Frontal cortex (tissue), 2 donors: ENCODE measurements around the gene DNAH14.

GRCh38 chr1:224275224-224275691 is 54.7 kb downstream of the NVL start:
- RAMPAGE, long total RNA = no peak

- RAMPAGE, long total RNA = no peak
Measured at GRCh38 chr1:224432281-224432477, 2.4 kb downstream of the WDR26 start.

- RAMPAGE, long total RNA = no peak
Measured at GRCh38 chr1:224784022-224784221, 145.6 kb upstream of the DNAH14 start.

- RAMPAGE, long total RNA = start-site peak on the plus strand at chr1:224929631-224929732, 236 and 28 reads in 2 replicates
Measured at GRCh38 chr1:224929281-224930419, at the start of gene DNAH14. DNAH14 (plus strand) TSS chr1:224929675.

DNA sequence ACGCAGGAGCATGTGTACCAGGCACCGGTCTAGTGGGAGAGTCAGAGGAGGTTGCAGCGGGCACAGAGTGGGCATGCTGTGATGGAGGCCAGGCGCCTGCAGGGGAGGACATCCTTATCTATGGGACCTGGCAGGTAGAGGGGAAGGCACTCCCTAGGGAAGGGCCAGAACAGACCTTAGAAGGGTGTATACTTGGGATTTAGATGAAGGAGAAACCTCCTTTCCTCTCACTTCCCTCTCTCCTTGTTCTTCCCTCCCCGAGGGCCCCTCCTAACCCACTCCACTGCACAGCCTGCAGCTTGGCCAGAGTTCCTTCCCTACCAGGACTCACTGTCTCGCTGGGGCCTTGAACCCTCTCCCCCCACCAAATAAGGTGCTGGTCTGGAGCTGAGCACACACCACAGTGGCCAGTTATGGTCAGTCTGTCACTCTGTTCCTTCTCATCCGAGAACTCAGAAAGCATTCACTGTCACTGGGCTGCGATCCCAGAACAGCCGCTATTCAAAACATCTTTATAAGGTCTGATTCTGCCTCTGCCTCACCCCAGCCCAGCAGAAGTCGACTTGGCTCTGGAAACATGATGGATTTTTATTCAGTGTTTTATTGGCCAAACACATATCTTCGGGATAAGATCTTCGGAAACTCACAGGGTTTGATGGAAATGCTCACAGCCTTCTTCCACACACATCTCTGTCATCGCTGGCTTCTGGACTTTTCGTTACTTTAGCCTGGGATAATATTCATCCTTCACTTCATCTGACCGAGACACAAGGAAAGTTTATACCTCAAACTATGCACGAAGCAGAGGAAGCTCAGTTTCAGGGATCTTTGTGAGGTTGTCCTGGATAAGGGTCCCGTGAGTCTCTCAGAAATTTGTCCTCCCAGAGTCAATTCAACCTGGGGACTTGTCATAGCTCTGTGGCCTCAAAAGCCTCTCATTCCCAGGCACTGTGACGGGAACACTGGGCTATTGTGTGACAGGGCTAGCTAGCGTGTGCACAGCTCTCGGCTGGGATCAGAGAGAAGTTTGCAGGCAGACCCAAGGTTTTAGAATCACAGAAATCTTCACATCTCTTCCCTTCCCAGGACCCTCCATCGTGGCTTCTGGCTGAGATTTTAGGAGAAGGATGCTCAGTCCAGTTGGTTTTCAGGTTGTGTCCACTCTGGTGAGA is 20.0 kb upstream of the LBR start:
- RAMPAGE, long total RNA = no peak

GRCh38 chr1:225450435-225451037 is 22.7 kb upstream of the LBR start:
- RAMPAGE, long total RNA = no peak

- RAMPAGE, long total RNA = no peak
Measured at GRCh38 chr1:225454025-225454609, 26.3 kb upstream of the LBR start.

- RAMPAGE, long total RNA = no peak
Measured at GRCh38 chr1:225519153-225519631, 91.4 kb upstream of the LBR start.

DNA sequence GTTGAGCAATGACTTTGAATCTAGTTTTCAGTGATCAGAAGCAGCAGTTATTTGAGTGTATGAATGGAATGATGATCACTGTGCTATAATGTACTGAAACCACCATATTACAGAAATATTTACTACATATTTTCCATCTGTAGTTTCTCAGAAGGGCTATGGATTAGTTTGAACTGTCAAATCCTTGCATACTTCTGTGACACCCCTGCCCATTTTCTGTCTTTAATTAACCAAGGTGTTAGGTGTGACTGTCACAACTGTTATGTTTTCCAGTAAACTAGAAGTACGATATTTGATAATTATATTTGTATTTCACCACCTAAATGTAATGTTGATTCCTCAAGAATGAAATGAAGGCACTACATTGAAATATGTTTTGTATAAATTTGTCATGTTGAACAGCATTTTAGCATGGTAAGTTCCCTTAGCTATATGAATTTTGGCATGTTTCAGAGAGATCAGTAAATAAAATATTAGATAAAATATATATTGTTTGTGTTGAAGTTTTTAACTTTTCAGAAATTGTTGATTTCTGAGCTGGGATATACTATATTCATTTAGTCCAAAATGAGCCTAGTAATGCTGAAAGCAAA is 12.4 kb downstream of the SRP9 start:
- RAMPAGE, long total RNA = no peak

- RAMPAGE, long total RNA = no peak
Measured at GRCh38 chr1:225975761-225976395, 23.3 kb downstream of the SDE2 start.

DNA sequence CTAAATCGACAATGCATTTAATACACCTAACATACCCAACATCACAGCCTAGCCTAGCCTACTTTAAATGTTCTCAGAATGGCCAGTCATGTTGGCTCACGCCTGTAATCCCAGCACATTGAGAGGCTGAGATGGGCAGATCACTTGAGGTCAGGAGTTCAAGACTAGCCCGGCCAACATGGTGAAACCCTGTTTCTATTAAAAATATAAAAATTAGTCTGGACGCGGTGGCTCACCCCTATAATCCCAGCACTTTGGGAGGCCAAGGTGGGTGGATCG is 14.5 kb downstream of the H3-3A start:
- RAMPAGE, long total RNA = no peak

DNA sequence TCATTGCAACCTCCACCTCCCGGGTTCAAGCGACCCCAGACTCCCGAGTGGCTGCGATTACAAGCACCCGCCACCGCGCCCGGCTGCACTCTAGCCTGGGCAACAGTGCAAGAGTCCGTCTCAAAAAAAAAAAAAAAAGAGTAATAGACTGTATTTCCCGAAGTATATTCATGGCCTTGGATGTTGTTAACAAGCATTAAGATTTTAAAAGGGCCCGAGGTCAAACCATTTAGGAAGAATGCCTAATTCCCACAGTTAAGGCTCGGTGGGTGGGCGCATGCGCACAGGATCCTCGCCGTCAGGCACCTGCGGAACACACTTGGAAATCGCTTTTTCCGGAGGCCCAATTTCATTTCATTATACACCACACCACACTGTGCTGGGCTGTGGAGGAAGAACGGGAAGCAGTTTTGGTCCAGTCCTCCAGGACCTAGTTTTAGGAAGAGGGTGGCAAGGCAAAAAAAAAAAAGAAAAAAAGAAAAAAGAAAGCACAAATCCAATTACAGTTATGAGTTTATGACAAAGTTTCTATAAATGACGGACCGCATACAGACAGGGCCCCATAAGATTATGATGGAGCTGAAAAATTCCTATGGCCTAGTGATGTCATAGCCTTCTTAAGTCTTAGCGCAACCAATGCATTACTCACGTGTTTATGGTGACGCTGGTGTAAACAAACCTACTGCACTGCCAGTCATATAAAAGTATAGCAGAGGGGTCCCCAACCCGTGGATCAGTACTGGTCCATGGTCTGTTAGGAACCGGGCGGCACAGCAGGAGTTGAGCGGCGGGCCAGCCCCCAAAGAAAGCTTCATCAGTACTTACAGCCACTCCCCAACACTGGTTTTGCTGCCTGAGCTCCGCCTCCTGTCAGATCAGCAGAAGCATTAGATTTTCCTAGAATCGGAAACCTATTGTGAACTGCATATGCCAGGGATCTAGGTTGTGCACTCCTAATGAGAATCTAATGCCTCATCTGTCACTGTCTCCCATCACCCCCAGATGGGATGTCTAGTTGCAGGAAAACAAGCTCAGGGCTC is 38.2 kb downstream of the H3-3A start:
- RAMPAGE, long total RNA = no peak

GRCh38 chr1:226115353-226115636 is 52.8 kb downstream of the H3-3A start:
- RAMPAGE, long total RNA = no peak

GRCh38 chr1:226123566-226124049 is 61.1 kb downstream of the H3-3A start:
- RAMPAGE, long total RNA = no peak

DNA sequence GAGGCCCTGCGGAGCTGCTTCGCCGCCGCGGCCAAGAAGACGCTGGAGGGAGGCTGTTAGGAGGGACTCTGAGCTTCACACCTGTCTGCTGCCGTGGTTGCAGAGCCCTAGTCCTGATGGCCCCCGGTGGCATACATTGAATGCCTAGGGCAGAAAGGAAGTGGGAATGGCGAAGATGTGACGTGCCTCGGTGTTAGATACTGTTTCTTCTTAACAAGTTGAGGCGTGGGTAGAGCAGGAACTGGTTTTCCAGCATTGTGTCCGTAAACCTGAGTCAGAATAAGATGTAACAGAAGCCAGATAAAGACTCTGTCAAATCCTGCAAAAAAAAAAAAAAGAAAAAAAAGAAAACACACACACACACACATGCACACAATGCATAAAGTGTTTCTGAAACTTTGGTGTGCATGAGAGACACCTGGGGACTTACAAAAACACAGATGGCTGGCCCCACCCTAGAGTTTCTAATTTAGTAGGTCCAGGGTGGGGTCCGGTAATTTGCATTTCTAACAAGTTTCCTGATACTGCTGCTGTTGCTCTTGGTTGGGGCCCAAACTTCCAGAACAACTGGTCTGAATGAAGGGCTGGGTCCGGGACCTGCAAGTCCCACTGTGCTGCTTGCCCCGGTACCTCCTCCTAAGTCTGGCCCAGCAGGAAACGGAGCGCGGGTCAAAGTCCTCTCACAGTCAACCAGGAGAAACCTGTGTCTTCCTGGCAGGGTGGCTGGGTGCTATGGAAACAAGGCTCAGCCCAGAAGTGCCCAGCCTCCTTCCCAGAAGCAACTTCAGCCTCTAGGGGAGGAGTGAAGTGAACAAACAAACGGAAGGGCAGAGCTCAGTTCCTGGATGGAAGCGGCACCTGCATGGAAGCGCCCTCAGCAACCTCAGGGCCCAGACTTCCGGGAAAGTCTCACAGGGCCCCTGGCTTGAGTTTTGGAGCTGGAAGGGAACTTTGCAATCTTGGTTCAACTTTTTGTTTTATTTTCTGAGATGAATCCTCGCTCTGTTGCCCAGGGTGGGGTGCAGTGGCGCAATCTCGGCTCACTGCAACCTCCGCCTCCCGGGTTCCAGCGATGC is 58.9 kb downstream of the ACBD3 start:
- RAMPAGE, long total RNA = no peak

DNA sequence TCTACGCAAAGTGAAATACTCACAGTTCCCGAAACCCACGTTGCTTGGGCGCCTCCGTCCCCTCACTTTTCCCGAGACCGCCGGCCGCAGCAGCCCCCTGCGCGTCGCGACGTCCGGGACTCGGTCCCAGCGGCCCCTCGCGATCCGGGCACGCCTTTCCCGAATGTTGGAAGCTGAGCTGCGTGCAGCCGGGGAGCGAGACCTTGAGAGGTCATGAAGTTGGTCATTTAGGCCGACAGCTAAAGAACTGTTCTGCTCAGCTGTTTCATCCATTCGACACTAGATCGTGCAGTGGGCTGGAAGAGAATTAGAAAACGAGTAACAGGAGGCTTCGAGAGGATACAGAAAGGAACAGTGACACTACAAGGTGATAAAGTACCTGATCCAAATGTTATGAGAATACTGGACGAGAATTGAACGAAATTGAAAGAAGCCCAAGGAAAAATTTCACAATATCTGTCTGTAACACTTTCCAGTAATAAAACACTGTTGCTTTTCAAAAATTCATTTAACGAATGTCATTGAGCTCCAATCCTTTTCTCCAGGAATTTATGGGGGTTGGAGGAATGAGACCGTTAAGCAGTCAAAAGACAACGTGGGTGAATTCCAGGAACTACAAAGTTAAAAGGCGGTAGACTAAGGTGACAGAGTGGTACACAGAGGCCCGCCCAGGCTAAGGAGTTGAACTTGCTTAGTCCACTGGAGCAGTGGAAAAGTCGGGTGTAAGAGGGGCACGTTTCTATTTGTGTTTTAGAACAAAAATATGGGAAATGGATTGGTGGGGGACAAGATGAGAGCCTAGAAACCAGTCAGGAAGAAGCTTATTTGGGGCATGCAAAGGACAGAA is 862 bp upstream of the LIN9 start:
- RAMPAGE, long total RNA = no peak

DNA sequence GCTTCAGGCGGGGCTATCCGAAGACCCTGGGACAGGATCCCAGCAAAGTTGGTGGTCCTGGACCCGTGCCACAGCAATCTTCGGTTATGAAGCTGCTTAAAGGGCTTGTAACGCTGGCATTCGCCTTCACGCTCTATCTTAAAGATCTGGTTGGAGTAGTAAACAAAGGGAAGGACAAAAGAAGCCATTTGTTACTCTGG is 43.0 kb downstream of the PARP1 start:
- RAMPAGE, long total RNA = no peak

GRCh38 chr1:226369091-226369624 is 38.7 kb downstream of the PARP1 start:
- RAMPAGE, long total RNA = no peak

DNA sequence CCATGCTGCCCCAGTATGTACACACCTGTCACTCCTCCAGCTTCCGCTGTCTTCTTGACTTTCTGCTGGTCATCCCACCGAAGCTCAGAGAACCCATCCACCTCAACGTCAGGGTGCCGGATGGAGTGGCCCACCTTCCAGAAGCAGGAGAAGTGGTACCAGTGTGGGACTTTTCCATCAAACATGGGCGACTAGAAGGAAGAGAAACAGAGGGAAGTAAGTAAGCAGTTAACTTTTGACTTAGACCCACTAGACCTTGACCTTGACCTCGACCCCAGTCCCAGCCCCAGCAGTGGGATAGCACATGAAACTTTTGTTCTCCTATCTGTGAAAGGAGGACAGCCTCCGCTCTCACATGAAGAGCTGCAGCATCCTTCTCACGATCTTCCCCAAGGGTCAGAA is 5.7 kb downstream of the PARP1 start:
- RAMPAGE, long total RNA = no peak

DNA sequence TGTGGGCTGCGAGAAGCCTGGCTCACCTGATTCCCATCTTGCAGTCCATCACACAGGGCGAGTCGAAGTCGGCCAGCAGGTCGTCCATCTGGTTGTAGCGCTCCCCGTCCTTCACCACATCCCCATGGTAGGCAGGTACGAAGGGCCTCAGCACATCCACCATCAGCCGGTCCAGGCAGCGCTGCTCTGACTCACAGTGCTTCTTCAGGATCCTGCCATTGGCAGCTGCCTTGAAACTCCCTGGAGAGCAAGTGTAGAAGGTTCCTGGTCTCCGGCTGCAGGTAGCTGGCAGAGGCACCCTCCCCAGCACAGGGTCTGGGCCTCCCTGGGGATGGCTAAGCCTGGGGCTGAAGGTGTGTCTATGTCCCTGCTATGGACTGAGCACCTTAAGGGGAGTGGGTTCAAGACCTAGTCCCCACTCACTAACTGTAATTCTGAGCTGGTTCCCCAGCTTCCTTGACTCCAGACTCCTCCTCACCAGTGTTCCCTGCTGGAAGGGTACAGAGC is 91.9 kb downstream of the ITPKB start:
- RAMPAGE, long total RNA = no peak